ReNcell CX (cell line): ENCODE results near the genes NIFK and MYO7B.

- PRO-cap: no peak
Observed at GRCh38 chr2:121648034-121648548, 1.2 kb downstream of the CLASP1 start.

- PRO-cap: unidirectional peak, plus-strand start at chr2:121648749
Observed at GRCh38 chr2:121648549-121648794, 790 bp downstream of the CLASP1 start.

DNA sequence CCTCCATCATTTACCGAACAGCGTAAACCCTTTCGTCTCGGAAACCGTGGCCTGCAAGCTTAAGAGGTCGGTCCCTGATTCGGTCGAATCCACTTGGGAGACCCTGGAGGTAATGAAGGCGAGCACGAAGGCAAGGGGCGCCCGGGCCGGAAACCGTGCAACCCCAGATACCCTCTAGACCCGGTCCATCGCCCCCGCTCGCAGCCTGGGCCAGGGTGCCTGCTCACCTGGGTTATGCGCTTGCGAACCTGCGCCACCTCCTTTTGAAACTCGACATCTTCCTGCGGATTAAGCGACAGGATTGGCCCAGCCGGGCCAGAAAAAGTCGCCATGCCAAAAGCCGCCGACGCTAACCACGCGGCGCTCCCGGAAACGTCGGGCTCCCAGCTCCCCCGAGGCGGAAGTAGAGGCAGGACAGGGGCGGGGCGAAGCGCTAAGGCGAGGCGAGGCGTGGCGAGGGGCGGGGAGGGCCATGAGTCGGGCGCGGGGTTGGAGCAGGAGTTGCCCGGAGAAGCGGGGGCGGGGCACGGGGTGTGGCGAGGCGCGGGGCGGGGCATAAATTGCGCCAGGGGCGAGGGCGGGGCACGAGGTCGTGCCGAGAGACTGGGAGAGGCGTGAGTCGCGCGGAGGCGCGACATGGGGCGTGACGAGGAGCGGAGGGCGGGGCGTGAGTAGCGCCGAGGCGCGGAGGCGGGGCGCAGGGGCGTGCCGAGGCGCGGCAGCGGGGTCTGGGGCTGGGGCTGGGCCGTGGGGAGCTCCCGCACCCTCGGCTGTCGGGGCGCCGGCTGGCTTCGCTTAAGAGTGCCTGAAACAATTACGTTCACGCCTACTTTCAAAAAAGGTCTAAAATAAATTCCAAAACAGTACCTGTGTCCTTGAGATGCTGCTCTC, at the start of gene NIFK:
Gene NIFK, minus strand, starts transcription at position 357 of the 891 bp plus-strand sequence.
- PRO-cap: bidirectional peak, plus-strand start at position 727 of the sequence, minus-strand start at position 399 of the sequence

DNA sequence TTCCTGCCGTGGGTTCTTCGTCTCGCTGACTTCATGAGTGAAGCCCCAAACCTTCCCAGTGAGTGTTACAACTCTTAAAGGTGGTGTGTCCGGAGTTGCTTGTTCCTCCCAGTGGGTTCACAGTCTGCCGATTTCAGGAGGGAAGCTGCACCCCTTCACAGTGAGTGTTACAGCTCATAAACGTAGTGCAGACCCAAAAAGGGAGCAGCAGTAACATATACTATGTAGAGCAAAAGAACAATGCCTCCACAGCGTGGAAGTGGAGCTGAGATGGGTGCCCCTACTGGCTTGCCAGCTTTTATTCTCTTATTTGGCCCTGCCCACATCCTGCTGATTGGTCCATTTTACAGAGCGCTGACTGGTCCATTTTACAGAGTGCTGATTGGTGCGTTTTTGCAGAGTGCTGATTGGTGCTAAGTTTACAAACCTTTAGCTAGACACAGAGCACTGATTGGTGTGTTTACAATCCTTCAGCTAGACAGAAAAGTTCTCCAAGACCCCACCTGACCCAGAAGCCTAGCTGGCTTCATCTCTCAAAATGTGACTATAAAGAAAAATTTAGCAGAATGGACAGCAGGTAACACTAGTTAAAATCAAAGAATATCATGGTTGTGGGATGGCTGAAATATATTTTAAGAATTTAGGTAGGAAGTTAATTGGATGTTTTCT, 991.0 kb upstream of the GYPC start:
- PRO-cap: no peak

DNA sequence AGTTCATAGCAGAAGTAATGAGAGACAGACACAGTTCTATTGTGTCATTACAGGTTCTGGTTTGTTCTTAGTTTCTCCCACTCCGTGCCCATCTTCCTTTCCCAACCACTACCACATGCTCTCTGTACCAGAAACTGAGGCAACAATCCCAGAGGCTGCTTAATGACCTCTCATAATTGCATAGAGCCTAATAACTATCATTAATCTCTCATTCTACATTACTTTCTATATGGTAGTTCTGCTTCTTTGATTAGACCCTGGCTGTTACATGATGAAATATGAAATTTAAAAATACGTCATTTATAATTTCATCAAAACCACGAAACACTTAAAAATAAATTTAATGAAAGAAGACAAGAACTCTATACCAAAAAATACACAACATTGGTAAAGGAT, 60.6 kb upstream of the GYPC start:
- PRO-cap: no peak

DNA sequence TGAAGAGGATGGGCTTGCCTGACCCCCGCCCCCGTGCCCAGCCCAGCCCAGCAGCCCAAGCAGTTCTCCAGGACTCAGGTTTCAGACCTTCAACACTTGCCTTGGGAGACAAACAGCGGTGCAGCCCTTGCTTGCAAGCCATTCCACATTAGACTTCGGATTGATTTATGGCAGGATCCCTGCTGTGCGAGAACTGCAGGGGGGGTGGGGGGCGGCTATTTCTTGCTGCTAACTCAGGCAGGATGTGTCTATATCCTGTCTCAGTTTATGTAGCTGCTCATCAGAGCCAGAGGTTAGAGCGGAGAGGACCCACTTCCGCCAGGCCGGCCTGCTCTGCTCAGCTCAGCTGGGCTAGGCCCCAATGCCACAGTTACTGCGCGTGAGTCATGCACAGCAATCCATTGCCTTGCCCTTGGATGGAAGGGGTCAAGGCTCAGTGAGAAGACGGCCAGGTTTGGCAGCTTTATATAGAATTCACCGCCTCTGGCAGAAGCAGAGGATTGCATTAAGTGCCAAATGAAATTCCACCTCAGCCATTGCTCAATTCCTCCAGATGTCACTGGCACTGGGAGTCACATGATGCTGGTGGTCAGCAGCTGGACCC, 1.8 kb downstream of the GYPC start:
- PRO-cap: no peak

DNA sequence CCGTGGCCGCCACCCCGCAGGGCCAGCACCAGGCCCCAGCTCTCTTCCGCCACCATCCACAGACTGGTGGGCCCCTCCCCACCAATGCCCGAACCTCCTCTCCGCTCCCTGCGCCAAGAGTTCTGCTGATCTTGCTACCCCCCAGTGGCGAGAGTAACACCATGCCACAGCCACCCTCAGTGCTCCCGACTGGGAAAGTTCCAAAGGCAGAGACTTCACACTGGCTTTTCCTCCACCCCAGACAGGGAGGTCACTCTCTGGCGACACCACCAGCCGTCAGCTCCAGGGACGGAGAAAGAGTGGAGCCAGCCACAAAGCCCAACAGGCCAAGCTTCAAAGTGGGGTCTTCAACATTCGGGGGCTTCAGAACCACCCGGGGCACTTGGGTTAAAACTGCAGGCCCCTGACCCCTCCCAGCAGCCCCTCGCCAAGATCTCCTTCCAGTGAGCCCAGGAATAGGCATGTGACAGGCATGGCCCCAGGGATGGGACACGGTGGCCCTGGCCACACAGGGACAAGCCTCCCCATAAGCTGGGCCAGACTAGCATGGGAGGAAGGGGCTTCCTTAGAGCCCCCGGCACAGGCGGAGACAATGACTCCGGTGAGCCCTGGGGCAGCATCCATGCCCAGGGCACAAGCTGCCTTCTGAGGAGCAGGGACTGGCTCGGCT, 52.5 kb downstream of the BIN1 start:
- PRO-cap: no peak

GRCh38 chr2:127056156-127056976, 50.6 kb downstream of the BIN1 start:
- PRO-cap: no peak

DNA sequence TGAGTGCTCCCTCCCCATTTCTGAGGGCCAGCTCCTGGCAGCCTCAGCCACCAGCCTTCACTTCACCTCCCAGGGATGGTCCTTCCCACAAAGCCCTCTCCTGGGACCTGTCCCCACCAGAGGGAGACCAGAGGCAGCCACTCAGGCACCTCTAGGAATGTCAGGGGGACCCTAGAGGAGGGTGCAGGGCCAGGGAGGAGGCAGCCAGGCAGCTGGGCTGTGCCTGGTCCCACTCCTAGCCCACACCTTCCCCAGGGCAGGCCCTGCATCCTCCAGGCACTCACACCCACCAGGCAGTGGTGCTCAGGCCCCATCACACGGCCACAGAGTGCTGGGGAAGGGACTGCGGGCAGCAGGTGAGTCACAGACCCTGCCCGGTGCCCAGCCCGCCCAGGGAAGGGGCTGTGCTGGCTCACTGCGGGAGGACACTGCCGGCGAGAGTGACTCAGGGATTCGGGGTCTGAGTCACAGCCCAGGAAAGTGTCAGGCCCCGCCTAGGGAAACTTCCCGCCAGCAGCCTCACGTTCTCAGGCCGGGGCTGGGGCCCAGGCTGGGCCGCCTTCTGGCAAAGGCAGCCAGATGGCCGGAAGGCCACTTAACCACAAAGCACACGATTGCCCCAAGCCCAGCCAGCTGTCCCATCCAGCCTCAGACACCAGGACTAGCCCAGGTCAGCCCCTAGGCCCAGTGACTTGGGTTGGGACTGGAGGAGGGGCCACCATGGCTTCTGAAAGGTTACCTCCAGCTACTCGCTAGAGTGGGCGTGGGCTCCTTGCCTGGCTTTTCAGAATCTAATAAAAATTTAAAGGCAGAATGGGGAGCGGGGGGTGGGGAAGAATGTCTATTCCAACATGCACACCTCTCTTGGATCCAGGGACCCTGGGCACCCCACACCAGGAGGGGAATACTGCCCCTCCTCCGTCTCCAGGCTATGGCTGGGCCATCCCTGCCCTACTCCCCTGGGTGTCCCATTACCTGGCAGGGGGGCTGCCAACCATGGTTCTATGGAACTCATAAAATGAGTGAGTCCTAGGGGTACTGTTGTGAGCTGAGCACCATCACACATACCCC, 42.1 kb downstream of the BIN1 start:
- PRO-cap: bidirectional peak, plus-strand start at position 528 of the sequence, minus-strand start at position 292 of the sequence

DNA sequence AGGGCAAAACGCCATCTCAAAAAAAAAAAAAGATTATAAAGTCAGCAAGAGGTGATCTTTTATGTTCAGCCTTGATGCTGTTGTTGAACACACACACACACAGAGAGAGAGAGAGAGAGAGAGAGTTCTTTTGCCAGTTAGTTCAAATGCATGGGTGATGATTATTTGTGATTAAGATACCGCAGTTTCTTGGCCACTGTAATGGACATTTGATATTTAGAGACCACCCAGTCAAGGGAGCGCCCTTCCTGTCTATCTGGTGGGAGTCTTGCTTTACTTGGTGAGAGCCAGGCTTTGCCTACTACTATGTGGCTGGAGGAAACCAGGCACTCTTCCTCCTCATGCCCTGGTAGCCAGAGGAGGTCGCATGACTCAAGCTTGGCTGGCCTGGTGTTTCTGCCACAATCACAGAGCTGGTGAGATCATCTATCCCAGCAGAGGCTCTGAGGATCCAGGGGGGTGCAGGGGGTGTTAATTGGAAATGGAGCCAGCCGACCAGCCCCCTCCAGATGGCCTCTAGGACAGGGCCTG, 46.6 kb upstream of the BIN1 start:
- PRO-cap: no peak

GRCh38 chr2:127257092-127257869, 36.7 kb downstream of the ERCC3 start:
- PRO-cap: no peak

DNA sequence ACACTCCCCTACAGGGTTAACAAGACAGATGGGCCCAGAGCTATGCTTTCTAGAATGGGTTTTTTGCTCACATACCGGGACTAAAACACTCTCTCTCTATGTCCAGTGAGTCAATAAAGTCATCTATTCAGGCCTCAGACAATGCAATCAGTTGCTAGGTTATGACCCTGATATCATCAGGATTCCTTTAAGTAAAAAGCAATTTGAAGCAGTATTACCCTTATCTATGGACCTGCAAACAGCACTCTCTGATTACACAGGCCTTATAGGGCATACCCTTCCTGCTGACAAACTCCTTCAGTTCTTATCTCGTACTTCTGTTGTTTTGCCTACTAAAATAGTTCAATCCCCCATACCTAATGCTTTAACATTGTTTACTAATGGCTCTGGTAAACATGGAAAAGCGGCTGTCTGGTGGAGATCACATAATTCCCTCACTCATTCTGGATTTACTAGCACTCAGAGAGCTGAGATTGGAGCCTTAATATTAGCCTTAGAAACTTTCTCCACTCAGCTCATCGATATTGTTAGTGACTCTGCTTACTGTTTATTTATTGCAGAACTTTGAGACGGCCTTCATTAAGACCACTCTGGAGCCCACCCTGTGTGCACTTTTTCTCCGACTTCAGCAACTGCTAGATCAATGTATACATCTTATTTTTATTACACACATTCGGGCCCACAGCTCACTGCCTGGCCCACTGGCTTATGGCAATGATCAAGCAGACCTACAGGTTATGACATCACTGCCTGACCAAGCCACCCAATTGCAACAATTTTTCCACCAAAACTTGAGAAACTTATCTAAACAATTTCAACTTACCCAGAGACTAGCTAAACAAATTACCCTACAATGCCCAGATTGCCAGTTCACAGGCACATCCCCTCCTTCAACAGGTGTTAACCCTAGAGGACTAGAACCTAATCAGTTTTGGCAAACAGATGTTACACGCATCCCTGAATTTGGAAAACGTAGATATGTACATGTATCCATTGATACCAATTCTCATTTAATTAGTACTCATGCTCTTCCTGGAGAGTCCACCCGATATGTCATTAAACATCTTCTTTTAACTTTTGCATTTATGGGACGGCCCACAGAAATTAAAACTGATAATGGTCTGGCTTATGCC, 13.7 kb downstream of the MAP3K2 start:
- PRO-cap: no peak

DNA sequence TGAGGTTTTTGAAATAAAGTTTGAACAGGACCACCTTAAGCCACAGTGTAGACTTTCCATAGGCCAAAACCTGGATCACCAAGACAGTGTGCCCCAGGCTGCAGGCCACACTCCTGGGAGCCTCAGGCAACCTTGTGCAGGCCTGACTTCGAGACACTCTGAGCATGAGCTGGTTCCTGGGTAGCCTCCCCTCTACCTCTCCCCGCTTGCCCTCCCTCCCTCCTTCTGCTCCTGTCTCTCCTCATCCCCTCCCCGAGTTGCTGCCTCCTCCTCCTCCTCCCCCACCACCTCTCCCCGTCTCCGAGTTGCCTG, 10.6 kb upstream of the PROC start:
- PRO-cap: no peak

GRCh38 chr2:127423434-127424070, 5.3 kb downstream of the PROC start:
- PRO-cap: no peak

- PRO-cap: no peak
Observed at GRCh38 chr2:127535193-127535971, at the start of gene MYO7B. Gene MYO7B, plus strand, starts transcription at chr2:127535683.

- PRO-cap: no peak
Observed at GRCh38 chr2:127577928-127578397, 42.5 kb downstream of the MYO7B start.

- PRO-cap: no peak
Observed at GRCh38 chr2:127627411-127627835, 18.5 kb upstream of the GPR17 start.

DNA sequence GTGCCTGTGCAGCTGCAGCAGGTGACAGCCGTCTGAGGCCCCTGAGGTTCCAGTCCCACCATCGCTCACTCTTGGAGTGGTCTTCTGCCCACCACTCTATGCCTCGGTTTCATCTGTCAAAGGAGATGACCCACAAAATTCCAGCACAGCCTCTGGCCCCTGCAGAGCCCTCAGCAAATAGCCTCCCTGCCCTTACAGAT, 16.6 kb upstream of the GPR17 start:
- PRO-cap: no peak

DNA sequence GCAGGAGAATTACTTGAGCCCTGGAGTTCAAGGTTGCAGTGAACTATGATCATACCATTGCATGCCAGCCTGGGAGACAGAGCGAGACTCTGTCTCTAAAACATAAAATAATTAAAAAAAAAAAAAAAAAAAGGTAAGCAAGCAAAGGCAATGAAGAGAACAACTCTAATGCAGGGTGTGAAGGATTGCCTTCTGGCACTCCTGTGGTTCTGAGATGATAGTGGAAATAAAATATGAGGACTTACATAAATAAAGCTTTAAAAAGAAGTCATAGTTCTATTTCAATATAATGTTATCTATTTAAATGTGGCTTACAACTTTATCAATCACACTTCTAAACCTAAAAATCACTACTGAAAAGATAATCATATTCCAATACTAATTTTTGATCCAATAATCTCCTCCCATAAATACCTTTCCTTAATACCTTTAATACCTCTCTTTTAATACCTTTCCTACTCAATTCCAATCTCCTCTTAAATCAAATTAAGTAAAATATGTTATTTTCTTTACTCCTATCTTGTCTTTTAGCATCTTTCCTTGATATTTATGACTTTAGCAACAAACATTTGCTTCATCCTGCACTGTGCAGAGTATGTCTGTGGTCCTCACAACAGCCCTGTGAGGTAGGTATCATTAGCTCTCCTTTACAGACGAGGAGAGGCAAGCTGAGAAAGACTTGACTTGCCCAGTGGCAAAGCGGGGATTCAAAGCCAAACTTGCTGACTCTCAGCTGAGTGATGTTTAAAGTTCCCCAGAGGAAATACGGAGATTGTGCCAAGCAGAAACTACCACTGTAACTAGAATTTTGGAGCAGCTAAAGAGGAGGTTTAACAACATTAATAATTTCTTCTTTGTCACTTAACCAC, 44.9 kb downstream of the SFT2D3 start:
- PRO-cap: no peak

DNA sequence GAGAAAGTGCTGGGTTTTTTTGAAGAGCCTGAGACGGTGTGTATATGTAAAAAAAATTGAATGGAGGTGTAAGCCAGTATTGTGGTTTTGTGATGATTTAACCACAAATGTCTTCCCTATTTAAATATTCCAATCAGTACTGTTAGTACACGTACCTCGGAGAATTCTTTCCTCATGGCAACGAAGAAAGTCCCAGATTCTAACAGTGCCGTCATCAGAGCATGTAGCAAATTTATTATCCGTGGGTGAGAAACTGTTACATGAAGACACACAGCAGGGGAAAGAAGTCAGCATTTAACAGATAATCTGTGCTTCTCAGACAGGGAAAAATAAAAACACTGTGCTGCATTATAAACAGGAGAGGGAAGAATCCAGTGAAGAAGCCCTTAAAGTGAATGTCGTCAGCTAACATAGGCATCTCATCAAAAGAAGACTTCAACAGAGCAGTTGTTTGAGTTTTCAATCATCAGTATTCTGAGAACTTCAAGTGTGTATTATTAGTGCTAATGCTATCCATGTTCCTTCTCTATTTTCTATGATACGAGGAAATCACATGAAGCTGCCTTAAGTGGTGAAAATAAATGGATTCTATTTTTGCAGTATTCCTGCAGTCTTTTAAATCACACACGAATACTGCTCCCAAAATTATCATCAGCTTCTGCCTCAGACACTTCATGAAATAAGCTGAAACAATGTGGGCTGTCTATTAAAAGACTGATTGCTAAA, 47.9 kb downstream of the WDR33 start:
- PRO-cap: no peak